Diencephalon (tissue), 2 donors: ENCODE results near the genes SETD3 and CYP46A1.

DNA sequence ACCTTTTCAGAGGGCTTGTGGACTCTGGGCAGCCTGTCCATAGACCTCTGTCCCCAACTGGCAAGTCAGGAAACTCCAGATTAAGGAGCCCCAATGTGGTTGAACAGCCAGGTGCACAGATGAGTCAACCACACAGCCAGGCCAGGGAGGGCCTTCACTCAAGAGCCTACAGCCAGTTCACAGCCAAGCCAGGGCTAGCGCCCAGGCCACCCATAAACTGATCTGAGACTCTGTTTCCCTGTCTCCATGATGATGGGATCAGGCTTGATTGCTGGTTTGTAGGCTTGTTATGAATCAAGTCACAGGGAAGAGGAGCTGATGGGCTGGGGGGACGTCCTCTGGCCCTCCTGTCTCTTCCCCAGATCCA, 943 bp upstream of the BDKRB2 start:
- RAMPAGE, long total RNA, result no peak

DNA sequence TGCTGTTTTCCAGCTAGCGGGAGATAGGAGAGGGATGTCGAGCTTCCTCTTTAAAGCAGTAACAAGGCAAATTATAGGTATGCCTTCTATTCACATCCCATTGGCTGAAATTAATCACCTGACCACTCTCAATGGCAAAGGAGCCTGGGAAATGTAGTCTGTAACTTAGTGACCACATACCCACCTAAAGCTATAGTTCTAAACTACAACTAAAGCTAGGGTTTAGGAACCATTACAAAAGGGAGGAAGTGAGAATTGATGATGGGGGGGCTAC, 34.5 kb upstream of the VRK1 start:
- RAMPAGE, long total RNA, result no peak

DNA sequence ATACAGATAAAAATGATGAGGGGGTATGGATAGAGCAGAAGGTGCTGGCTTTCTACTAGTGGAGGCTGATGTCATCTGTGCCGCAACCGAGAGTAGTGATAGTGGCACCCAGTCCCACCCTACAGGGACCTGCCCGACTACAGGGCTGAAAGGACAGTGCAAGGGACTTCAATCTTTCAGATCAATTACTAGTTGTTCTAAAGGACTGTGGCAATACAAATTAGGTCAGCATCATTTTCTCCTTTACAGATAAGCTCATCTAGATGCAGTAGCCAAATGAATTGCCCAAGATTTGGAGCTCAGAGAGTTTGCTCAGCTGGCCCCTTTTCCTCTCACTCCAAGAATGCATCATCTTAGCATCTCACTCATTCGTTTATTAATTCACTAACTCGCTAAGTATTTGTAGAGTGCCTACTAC, 806.1 kb downstream of the VRK1 start:
- RAMPAGE, long total RNA, result no peak

- RAMPAGE, long total RNA, result no peak
These were observed 1180.6 kb downstream of the VRK1 start for GRCh38 chr14:97977640-97978353.

- RAMPAGE, long total RNA, result no peak
These were observed 1181.2 kb downstream of the VRK1 start for GRCh38 chr14:97978419-97978745.

DNA sequence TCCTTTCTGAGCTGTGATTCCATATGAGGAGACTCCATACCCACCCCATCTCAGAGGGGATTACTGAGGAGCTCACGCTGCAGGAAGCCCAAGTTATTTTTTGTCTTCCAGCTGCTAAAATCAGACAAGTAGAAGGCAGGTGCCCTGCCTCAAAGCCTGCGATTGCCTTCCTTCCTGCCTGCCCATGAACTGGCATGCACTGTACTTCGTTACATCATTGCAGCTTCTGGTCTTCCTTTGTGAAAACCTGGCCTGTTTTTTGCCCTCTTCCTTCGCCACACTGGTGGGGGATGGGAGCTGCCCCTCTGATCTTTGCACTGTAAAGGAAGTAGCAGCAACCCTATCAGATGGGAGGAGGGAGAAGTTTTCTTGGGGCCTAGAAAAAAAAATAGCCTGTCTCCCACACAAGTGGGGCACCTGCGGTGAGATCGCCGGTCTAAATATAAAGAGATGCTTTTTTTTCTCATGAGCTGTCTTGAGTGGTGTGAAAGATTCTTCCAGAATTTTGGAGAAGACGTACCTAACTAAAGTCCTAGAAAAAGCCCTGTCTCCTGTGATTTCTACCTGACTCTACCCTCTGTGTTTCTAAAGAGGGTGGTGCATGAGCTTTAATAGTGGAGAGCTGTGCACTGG, 1098.6 kb downstream of the BCL11B start:
- RAMPAGE, long total RNA, result no peak

DNA sequence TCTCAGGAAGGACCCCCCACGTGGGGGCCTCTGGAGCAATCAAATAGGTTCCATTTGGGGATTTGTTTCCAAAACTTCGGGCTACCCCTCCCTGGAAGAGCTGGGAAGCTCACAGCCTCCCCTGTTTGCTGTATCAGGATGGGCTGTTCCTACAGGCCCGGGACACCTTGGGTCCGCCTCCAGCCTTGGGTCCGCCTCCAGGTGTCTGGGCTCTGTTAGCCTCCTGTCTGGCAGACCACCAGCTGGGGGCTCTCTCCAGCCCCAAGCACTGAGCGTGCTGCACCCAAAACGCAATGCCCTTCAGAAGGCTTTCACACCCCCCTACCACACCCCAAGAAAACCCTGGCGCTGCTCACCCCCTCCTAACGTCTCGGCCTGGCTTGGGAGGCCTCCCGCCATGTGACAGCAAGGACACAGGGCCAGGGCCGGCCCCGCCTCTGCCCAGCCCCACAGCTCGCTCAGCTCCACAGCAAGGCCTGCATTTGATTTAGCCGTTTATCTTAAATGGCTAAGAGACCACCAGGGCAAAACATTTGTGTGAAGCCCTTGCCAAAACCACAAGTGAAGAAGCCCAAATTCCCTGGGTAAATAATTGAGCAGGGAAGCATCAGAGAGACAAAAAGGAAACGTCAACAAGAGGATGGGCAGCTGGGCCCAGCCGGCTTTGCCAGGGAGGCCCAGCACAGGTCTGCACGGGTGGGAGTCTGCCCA, 40.0 kb downstream of the BCL11B start:
- RAMPAGE, long total RNA, result no peak

GRCh38 chr14:99236654-99237574, 35.1 kb downstream of the BCL11B start:
- RAMPAGE, long total RNA, result no peak

DNA sequence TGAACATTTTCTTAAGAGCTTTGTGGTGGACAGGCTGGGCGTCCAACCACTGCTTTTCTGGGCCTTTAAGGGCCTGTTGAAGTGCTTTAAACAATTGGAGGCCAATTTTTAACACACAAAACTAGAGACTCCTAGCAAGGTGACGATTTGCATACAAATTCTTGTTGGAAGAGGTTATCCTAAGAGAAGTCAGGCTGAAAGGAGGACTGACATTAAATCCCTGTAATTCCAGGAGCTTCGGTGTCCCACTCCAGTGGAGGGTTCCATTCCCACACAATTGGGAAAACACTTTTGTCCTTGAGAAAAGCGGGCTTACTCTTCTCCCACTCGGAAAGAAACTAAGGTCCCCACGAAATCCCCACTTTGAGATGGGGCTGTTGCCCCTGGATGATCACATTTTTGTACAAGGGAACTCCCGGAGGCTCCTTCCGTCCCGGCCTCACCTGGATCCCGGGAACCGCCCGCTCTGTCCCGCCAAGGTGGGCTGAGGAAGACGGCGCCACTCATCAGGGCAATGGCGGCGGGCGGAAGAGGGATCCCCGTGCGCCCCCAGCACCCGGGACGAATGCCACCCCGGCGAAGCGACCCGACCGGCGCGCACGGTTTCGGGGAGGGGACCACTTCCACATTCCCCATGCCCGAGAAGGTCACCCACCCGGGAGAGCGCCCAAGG, 26.8 kb downstream of the BCL11B start:
- RAMPAGE, long total RNA, result no peak

DNA sequence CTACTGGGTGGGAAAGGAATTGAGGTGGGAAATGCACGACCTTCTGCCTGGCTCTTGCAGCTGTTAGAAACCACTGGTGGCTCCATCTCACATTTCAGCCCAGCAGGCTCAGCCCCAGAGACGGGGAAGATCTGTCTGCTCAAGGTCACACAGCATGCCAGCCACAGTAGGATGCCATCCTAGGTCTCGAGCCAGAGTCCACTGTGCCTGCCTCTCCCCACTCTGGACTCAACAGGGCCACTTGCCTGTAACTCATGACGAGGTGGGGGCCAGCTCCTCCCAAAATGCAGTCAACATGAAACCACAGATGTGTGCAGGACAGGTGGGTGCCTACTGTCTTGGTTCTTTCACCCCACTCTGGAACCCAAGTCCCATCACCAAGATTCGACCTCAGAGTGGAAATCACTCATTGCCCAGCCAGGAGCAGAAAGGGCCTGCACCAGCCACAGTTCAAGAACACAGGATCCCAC, 23.2 kb downstream of the BCL11B start:
- RAMPAGE, long total RNA, result no peak

DNA sequence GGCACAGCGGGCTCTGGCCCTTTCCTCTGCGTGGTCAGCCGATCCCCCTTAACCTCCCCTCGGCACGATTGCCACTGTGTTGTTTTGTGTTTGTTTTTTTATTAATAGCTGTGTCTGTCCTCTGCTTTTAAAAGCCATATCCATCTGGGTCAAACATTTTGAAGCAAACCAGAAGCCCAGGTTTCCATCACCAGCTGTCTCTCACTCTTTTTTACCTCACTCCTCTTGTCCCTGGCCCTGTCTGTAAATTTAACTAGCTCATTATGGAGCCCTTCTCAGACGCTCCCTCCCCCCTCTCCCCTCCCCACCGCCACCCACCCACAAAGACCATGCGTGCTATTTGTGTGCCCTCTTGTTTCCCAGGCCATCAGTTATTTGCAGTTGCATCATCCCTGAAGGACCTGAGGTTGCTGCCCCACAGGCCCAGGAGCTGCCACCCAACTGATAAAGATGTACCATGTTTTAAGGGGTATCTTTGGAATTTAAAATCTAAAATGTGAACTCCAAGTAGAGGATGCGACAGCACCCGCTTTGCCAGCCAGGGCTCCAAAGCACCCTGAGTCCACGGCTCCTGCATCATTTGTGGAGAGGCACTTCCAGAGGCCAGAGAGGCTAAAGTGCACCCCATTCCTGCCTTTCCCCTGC, 3.9 kb downstream of the BCL11B start:
- RAMPAGE, long total RNA, result no peak

DNA sequence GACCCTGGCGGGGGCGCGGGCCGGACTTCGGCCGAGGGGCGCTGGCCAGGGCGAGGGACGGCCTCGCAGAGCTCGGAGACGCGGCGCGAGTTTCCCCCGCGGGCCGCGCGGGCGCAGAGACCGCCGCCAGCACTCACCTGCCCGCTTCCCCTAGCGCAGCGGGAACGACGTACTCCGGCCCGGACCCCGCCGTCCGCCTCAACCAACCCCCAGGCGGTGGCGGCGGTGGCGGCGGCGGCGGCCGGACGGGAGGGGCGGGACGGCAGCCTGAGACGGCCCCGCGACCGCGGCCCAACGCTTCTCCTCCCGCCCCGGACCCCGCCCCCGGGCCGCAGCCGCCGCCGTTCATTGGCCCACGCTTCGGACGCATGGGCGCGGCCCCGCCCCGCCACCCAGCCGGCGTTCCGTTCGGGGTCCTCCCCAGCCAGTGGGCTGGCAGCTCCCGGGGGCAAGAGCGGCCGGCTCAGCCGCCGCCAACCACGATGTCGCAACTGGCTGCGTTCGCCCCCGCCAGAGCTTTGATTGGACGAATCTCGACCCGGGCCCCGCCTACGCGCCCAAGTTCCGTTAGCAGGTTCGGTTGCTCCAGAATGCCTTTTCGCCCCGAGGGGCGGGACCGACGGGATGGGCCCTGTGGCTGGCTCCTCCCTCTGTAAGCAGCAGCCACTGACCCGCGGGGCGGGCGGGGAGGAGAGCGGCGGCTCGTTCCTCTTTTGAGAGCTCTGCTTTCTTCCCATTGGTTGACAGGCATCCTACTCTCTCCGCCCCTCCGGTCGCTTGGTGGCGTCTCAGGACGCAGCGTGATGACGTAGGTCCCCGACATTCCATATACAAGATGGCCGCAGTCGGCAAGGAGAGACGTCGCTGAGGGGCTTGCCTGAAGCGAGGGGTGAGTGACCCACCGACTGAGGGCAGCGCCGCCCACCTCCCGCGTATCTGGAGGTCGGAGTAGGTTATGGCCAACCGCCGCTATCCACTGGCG, at the start of gene SETD3:
SETD3 (minus strand) TSS at position 269 of the 982 bp plus-strand sequence.
- RAMPAGE, long total RNA, result no peak

DNA sequence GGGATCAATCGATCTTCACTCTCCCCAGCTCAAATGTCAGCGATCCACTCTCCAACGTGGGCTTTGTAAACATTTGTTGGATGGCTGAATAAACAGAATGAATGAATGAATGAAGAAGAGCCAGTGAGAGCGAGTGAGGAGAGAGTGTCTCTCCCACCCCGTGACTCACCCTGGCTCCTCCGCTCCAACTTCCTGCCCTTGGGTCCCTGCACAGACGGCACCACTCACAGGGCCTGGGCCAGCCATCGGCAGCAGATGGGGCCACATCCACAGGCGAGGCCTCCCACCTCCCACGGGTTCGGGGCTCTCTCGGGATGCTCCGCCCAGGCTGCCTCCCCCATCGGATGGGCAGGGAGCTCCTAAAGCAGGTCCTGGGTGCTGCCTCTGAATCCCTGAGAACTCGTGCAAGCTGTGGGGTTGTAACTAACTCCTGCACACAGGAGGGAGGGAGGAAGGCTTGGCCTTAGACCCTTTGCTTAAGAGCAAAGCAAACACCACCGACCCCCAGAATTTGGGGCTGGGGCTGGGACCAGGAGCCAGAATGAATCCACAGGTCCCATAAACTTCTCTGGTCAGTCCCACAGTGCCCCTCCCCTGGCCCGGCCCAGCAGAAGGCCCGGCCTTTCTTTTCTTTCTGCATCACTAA, 41.3 kb downstream of the CCNK start:
- RAMPAGE, long total RNA, result no peak

DNA sequence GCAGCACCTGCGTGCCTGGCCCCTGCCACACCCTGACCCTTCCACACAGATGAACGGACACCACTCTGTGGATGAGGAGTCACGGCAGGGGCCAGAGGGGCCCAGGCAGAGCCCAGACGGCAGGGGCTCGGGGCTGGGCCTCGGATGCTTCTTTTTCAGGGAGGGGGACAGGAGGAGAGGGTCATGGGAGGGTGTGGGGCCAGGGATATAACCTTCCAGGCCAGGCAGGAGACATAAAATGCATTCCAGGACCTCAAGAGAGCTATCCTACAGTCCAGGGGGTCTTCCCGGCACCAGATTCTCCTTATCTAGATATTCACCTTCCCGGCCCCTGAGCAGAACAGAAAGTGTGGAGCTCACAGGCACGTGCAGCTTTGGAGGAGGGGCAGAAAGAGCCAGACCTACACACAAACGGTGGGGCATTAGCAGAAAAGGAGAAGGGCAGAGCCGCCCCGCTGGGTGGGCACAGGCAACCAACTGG, 33.6 kb downstream of the CCDC85C start:
- RAMPAGE, long total RNA, result no peak

DNA sequence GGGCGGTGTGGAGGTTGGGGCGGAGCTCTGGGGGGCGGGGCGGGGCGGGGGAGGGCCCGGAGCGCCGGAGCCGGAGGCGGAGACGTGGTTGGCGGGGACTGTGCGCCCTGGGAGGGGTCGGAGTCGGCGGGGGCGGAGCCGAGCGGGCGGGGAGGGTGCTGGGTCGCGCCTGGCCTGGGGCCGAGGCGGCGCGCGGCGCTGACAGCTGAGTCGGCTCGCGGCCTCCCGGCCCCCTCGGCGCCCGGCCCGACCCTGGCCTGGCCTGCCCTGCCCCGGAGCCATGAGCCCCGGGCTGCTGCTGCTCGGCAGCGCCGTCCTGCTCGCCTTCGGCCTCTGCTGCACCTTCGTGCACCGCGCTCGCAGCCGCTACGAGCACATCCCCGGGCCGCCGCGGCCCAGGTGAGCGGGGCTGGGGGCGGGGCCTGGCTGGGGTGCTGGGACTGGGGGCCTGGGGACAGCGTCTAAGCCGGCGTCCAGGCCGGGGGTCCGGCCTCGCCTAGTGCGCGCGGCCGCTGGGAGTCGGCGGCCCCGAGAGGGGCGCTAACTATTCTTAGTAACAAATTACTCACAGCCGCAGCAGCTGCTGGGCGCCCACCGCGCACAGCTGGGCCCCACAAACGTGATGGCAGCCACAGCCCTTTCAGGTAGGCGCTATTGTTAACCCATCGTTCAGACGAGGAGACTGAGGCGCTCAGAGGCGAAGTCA, at the start of gene CYP46A1:
CYP46A1 (plus strand) TSS at position 161 of the 706 bp plus-strand sequence.
- RAMPAGE, long total RNA, result no peak

GRCh38 chr14:99758469-99758989, 34.7 kb upstream of the EML1 start:
- RAMPAGE, long total RNA, result no peak

- RAMPAGE, long total RNA, result no peak
These were observed 19.6 kb upstream of the EML1 start for GRCh38 chr14:99773415-99774125.

GRCh38 chr14:99949405-99949883, 115.8 kb upstream of the EVL start:
- RAMPAGE, long total RNA, result no peak

DNA sequence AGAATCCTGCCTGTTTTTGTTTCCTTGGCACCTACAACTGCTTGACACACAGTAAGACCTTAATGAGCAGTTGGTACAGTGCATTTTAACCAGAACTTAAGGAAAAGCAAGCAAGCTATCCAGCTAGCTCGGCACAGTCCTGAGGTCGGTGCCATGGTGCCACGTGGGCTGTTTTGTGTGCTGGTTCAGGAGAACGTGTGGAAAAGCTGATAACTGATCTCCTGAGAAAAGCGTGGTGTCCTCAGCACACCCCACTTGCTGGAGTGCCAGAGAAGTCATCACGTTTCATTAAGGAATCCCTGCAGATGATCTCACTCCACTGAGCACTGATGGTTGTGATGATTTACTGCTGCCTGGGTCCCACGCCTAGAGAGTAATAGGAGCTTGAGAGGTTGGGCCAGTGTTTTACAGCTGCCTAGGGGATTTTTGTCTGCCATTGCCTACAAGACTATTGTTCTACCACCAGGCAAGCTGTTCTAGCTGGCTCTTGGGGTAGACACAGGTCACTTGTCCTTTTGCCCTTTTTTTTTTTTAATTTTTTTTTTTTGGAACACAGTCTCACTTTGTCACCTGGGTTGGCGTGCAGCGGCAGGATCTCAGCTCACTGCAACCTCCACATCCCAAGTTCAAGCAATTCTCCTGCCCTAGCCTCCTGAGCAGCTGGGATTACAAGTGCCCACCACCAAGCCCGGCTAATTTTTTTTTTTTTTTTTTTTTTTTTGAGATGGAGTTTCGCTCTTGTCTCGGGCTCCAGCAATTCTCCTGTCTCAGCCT, 42.4 kb upstream of the EVL start:
- RAMPAGE, long total RNA, result no peak

DNA sequence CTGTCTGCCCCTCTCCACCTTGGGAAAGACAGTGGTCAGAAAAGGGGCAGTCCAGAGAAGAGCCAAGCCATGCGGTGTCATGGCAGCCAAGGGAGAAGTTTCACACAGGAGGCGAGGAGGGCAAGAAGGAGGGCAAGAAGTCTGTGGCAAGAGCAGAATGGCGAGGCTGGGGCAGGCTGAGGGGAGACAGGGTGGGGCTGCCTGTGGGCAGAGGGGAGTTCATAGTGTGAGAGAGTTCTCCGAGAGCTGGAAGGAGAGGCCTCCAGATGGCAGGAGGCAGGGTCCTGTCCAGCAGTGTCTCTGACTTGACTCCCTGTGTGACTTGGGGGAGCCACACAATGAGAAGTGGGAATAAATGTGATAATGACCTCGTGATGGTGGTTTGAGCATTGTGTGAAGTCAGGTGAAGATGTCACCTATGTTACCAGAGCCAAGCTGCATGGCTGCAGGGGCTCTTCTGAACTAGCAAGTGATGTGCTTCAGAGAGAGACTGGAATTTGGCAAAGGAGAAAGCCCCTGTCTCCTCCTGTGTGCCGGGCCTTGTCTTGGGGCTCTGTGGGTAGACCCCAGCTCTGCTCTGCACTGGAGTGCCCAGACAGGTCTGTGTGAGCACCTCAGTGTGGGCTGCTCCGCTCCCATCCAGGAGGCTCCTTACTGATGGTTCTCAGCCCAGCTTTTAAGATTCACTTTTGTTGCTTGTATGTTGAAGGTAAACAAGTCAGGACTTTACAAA, 9.7 kb downstream of the EVL start:
- RAMPAGE, long total RNA, result no peak